Cytotoxic T cell (primary cell): ENCODE data around the gene MAP3K8.

DNA sequence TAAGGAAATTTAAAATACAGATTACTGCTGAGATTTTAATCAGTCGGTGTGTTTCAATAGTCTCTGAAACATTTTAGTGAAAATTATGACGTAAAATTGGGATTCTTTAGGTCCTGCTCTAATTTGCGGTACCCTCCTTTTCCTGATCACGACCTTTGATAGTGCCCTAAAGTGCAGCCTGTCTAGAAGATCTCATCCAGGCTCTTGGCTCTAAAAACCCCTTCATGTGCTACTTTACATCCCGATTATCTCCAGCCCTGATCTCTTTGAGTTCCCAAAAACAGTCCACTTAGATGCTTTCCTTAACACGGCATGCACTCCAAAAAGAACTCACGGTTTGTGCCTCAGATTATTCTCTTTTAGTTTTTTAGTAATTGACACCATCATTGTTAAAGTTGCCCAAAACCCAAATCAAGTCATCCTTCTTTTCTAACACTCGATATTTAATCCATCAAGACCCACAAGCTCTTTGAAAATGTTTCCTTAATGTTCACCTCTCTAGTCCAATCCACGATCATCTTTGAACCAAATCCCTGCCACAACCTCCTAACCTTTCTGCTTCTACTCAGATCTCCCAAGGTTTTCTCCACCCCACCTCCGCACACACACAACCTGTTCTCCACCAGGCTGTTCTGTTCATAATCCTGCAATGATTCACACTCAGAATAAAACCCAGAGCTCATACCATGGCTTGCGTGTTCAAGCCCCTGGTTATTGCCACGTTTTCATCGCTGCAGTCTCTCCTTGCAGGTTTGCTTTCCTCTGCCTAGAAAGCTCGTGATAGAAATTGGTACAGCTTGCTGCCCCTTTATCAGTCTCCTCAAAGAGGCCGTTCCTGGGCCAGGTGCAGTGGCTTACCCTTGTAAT, 54.0 kb upstream of the BAMBI start:
- PRO-cap, 2 experiments, result no peak in any of the 2 experiments

DNA sequence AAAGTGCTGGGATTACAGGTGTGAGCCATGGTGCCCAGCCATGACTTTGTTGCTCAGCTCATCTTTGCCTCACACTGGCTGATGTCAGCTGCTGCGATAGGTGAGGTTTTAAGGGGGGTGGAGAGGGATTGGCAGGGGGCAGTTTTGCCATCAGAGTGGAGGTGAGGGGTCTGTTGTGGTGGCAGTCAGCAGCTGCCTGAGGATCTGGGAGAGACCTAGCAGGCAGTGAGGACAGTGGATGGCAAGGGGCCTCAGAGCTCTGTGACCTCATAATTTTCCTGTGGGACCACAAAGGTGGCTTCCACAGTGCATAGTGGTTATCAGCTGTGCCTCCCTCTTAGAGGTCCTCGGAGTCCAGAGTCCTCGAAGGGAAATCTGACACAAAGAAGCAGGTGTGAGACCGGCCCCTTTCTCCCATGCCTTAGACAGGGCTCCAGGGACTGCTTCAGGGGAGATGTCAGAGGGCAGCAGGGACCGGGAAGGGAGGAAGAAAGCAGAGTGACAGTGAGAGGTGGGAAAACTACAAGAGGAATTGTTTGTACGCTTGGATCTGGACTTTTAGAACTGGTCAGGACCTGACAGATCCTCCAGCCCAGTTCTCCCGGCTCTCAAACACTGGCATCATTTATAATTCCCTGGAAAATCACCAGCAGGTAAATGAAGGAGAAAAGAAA, 66.2 kb downstream of the BAMBI start:
- PRO-cap, 2 experiments, result no peak in any of the 2 experiments

DNA sequence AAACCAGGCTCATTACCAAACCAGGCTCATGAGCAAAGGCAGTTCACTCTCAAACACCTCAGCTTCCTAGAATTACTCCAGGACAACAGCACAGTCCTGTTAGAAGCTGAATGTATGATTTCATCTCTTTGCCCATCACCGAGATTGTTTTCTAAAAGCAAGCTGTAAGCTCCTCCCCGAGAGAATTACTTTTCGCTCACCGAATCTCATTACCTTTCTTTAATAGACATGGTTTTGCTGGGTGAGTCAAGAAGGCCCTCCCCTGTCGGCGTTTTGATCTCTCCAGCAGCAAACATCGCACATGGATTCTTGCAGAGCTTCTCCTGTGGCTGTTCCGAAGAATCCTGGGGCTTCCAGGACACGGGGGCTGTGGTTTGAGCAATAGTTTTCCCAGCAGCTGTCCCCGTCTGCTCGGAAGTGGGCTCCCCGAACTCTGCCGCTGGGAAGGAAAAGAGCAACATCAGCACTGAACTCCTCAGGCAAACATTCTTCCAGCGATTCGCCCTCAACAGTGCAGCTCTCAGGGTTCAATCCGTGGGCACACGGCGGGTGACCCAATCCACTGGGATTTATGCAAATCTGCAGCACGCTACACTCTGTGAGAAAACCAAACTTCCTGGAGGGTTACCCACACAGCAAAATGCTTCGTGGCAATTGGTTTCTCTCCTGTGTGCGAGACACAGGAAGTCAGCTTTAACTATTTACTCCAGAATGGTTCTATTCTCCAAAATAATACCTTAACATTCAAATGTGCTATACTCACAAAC, 112.4 kb downstream of the SVIL start:
- PRO-cap, 2 experiments, result no peak in any of the 2 experiments

DNA sequence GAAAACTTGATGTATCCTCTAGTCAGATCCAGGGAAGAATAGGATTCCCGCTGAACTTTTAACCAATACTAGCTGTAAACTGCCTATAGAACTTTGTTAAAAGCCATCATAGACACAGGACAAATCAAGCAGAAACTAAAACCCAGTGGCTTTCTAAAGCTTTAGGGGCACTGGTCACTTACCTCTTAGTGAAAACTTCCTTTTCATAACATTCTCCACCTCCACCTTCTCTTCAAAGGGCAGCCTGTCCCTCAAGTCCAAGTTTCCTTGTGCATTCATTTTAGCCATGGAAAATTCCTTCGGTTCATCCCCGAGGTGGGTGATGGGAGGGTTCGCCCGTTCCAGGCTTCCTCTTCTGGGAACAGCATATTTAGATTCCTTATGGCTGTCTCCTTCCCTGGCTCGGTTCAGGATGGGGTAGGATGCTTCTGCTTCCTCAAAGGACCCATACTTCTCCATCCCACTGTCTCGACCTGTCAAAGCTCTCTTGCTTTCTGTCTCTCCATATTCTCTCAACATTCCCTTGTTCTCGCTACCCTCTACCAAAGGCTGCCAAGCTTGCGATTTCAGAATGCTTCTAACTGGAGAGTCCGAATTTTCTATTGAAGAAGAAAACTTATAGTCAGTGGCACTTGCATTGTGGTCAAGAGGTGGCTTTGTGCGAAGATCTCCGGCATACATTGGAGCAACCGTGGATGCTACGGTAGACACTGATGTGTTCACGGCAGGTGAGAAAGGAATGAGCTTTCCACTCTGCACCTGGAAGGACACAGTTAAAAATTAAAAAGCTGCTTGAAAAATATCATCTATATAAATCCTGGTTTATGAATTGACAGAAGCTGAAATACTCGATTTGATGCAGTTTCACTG, 111.3 kb downstream of the SVIL start:
- PRO-cap, 2 experiments, result no peak in any of the 2 experiments

- PRO-cap, 2 experiments, result no peak in any of the 2 experiments
Observed at GRCh38 chr10:29524171-29524806, 110.5 kb downstream of the SVIL start.

DNA sequence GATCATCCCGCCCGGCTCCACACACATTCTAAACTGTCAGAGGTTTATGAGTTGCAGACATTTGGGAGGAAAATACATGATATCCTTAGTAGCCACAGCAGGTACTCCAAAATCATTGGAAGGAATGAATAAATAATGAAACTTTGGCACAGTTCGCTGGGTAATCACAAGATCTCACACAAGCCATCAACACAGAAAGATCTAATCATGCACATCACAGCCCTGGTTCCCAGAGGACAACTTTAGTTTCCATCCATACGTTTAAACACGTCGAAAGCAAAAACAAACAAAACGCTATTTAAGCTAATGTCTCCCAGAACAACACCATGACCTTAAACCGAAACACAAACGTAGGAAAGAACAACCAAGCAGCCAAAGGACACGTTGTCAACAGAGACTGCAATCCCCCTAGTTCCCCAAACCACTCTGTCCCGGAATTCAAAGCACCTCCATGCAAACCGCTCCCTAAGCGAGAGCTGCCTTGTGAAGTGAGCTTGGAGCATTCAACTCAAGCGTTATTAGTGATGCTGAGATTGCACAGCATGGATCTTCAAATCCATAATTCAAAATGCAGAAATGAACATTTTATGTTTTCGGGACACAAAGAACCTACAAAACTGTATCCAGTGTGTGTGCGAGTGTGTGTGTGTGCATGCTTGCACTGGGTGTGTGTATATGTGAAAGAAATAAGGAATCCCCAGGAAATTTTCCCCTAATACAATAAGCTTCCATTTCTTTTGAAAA, 12.2 kb downstream of the SVIL start:
- PRO-cap, 2 experiments, result no peak in any of the 2 experiments

DNA sequence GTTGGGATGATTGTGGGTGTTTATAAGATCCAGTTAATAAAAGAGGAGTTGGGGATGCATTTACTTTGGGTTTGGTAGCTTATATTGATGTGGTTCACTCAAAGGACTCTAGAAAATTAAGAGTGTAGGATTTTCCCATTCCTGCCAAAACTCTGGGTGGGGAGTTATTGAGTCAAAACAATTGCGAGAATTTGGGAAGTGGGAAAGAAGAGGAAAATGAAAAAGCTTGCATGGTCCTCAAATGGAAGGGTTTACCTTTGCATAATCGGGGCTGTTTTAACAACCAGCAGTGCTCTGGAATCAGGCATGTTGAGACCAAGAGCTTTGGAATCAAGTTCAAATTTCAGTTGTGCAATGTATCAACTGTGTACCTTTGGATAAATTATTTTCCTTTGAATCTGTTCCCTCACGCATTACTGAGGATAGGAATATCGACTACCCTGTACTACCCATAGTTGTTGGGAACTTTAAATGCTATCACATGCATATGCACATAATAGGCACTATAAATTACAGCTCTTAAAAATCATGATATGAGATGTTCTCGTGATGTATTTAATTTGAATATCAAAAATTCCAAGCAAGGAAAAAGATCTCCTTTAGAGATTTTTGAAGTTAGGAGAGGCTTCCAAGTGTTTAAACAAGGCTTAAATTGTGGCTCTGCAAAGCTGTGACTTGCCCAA, 205.5 kb downstream of the JCAD start:
- PRO-cap, 2 experiments, result no peak in any of the 2 experiments

DNA sequence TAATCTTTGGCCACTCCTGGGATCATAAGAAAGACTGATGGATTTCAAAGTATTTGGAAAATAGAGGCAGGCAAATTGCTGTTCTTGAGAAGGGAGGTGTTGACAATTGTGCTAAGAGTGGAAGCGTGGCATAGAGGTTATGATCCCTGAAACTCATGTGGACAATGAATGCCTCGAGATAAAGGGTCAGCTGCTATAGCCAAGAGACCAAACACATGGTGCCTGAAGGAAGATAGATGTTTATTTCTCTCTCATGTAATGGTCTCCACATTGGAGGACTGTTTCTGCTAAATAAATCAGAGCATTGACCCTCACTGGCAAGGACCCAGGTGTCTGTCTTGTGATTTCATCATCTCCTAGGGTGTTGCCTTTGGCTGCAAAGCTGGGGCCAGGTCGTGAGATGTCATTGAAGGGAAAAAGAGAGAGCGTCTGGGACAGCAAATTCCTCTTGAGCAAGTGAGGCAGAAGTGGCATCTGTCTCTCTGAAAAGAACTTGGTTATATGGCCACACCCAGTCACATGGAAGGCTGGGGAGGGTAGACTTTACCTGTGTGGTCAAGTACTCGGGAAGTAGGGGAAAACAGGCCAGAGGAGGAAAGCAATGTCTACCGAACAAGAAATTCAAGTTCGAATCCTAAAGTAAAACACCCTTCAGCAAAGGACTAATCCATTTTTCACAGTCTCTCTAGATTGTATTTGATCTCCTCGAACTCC, 64.5 kb downstream of the JCAD start:
- PRO-cap, 2 experiments, result no peak in any of the 2 experiments

GRCh38 chr10:30048868-30049465, 10.4 kb downstream of the JCAD start:
- PRO-cap, 2 experiments, result no peak in any of the 2 experiments

GRCh38 chr10:30063025-30063523, 3.7 kb upstream of the JCAD start:
- PRO-cap, 2 experiments, result no peak in any of the 2 experiments

GRCh38 chr10:30115393-30115703, 56.0 kb upstream of the JCAD start:
- PRO-cap, 2 experiments, result no peak in any of the 2 experiments

- PRO-cap, 2 experiments, result no peak in any of the 2 experiments
Observed at GRCh38 chr10:30188472-30189017, 129.2 kb upstream of the JCAD start.

DNA sequence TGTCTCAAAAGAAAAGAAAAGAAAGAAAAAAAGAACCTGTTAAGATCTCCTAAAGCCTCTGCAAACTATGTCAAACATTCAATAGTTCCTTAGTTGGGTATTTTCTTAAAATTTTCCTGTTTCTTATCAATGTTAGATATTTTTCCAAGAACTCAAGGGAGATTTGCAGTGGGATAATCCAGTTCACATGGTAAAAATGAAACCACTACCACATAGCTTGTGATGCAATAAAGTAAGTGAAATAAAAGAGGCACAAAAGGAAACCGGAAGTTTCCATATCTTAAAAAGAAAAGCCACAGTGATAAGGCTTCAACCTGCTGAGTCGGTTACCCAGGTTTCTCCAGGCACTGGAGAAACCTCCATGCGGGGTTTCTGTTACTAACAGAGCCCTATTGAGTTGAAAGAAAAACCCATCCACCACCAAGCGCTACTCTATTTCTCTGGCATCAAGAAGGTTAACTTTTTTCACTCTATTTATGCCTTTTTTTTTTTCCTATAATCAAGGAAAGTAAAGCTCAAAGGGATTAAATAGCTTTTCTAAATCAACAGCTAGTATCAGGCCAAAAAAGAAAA, 15.3 kb upstream of the MAP3K8 start:
- PRO-cap, 2 experiments, result no peak in any of the 2 experiments

GRCh38 chr10:30420748-30421183, 13.2 kb upstream of the MAP3K8 start:
- PRO-cap, 2 experiments, result no peak in any of the 2 experiments

DNA sequence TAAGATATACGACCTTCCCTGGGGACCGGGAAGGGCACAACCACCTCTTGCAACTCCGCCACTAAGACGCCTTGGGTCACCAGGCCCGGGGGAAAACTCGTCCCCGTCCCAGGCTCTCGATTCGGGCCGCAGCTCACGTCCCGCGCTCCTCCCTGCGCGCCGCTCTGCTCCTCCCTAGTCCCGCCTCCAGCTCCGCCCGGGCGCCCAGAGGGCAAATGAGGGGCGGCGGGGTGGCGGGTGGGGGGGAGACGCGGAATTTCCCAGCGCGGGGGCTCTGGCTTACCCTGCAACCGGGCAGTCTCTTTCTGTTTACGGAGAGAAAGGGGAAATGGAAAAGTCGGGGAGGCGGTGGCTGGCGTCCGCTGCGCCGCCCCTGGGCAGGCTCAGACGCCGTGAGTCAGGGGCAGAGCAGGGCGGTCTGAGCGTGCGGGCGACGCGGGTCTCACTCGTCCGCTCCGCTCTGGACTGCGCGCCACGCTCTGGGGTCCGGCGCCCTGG, at the start of gene MAP3K8:
MAP3K8 (plus strand) TSS at position 445 of the 498 bp plus-strand sequence.
- PRO-cap, 2 experiments, result peak in 2 of 2 experiments; most common plus-strand start position 386 of the sequence (in 1); most common minus-strand start position 137 of the sequence (in 2)

- PRO-cap, 2 experiments, result peak in 2 of 2 experiments; most common plus-strand start chr10:30434646 (in 1); most common minus-strand start chr10:30434458 (in 1)
Observed at GRCh38 chr10:30434385-30435143, 580 bp downstream of the MAP3K8 start.

DNA sequence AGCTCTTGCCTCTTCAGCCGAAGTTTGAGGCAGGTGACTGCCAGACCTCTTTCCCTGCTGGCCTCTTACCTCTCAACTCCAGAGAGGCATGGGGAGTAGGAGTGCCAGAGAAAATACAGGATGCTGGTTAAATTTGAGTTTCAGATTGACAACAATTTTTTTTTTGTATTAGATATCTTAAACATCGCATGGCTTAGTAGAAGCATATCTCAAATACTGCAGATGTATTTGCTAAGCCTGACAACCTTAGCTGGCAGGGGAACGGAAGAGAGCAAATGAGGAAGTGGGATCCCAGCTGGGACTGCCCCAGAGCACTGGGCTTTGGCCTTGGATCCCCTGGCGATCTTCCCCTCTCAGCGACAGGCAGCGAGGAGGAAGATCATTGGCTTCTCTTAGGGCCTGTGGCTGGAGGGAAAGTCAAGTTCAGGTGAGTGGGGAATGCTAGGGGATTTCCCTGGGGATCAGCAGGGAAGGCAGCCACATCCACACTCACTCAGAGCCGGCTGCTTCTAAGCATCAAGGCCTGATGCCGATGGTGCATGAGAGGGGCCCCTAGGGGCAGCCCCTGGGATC, 42.1 kb downstream of the LYZL2 start:
- PRO-cap, 2 experiments, result no peak in any of the 2 experiments

GRCh38 chr10:30704530-30705663, 75.3 kb upstream of the LYZL2 start:
- PRO-cap, 2 experiments, result peak in 2 of 2 experiments; most common plus-strand start chr10:30704835 (in 1); most common minus-strand start chr10:30704823 (in 1)

- PRO-cap, 2 experiments, result no peak in any of the 2 experiments
Observed at GRCh38 chr10:30784360-30784753, 154.8 kb upstream of the LYZL2 start.

DNA sequence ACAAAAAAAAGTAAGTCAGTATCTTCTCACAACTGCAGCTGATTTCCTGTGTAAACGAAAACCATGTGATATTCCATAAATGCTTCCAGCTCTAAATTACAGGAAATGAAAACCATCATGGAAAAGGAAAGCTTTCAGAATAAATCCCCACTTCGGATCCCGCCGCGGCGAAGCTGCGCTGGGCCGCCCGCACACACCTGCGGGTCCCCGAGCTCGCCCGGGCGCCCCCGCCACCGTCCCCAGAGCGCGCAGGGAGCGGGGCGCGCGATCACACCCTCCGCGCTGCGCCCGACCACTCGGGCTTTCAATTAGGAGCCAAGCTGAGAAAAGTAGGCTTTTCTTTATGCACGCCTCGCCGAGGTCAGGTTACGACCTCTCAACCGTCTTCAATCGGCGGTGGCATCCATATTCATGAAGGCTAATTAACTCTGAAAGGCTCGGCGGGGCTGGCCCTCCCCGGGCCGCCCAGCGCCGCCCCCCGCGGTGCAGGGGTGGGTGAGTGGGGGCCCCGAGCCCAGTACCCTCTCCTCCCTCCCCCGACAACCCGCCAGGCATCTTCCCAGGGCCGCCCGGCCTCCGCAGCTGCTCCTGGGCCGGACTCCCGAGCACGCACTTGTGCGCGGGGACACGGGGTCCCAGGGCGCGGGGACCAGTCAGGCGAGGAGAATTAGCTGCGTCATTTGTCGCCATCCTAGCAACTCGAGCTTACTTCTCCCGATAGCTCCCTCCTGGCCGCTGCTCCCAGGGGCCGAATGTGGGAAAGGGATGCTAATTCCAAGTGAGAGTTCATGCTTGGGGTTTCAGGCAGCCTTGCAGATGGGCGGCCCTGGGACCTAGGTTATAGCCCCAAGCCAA, 155.4 kb upstream of the LYZL2 start:
- PRO-cap, 2 experiments, result peak in 2 of 2 experiments; most common plus-strand start position 389 of the sequence (in 1); most common minus-strand start position 298 of the sequence (in 1)